Body of pancreas (tissue), 2 donors: ENCODE results near the gene MRPL22.

DNA sequence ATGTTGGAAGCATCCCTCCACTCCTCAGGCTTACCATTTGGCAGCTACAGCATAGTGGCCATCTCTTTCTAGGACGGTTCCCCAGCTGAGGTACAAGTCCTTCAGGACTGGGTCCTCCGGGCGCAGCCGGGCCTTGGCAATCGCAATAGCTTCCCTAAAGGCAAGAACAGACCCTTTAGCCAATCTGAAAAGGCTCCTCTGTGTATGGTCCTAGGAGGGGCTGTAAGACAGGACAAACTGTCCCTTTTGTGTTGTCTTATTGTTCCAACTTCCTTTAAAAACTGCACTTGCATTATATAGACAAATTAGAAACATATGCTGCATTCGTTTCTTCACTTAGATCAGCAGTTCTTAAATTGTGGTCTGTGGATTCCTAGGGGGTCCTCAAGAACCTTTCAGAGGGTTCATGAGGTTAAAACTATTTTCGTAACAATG lies 38.8 kb downstream of the GEMIN5 start:
- PRO-cap = no peak
- RAMPAGE, long total RNA, 2 experiments = no peak in any of the 2 experiments

- PRO-cap = bidirectional peak, plus-strand start at chr5:154941095, minus-strand start at chr5:154940979
- RAMPAGE, long total RNA, 2 experiments = start-site peak on the plus strand in 2 of 2 experiments, at chr5:154941091-154941103 at its widest, 27 to 86 reads per replicate
Measured at GRCh38 chr5:154940812-154941446, at the start of gene MRPL22. MRPL22 (plus strand) TSS chr5:154941073.

- PRO-cap = no peak
- RAMPAGE, long total RNA, 2 experiments = no peak in any of the 2 experiments
Measured at GRCh38 chr5:155222572-155223024, 209.0 kb downstream of the KIF4B start.

DNA sequence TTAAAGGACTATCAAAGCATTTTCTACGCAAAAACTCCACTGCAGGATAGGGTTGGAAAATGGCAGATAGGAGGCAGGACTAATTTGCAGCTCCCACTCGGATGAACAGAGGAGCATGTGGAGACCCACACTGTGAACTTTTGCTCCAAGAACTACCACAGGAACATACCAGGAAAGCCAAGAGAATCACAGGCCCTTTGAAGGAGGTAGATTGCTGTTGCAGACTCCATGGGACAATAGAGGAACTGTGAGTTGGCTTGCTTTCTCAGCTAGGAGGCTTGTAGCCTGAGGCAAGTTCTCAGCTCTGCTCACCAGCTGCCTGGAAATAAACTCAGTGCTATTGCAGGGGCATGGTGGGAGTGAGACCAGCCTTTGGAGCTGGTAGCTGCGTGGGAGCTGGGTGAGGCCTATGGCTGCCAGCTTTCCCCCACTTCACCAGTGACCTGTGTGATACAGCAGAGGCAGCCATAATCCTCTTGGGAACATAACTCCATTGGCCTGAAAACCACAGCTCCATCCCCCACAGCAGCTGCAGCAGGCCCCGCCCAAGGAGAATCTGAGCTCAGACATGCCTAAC lies 389.3 kb downstream of the KIF4B start:
- PRO-cap = no peak
- RAMPAGE, long total RNA, 2 experiments = no peak in any of the 2 experiments

DNA sequence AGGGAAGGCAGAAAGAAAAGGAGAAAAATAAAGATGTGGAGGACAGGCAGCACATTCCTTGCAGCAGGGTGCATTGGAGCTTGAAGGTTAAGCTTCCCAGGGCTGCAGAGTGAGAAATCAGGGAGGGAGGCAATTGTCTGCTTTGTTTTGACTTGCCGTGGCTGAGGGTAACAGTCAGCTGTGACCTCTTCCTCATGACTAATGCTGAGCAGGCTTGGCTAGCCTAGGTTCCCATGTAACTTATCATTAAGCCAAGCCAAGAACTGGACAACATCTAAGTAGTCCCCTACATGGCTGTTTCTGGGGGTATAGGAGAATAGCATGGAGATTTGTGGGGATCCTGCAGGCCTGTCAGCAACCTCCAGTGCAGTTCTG lies 148.9 kb downstream of the SGCD start:
- PRO-cap = no peak
- RAMPAGE, long total RNA, 2 experiments = no peak in any of the 2 experiments

DNA sequence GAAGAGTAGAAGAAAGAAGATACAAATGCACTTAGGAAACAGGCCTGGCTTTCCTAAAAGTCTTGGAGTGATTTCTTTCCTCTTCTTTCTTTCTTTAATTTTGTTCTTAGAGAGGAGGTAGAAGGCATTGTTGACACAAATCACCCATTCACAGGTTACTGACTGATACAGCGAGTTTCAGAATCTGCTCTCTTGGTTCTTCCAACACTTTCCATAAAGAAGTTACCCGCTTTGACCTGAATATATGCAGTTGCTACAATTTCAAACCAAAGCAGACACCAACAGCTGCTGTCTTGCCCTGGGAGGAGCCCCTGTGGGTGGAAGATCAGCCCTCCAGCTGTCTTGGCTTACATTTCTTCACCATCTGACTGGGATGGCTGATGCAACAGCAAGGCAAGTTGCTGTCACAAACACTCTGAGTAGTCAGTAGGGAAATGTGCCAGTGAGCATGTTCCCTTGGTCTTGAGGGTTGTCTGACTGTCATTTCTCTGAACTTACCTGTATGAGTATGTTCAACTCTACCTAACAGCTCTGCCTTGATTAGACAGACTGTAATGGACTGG lies 152.8 kb downstream of the SGCD start:
- PRO-cap = no peak
- RAMPAGE, long total RNA, 2 experiments = no peak in any of the 2 experiments

GRCh38 chr5:156913788-156914817 lies 48.9 kb downstream of the TIMD4 start:
- PRO-cap = no peak
- RAMPAGE, long total RNA, 2 experiments = no peak in any of the 2 experiments

- PRO-cap = no peak
- RAMPAGE, long total RNA, 2 experiments = no peak in any of the 2 experiments
Measured at GRCh38 chr5:156922072-156922664, 40.9 kb downstream of the TIMD4 start.

DNA sequence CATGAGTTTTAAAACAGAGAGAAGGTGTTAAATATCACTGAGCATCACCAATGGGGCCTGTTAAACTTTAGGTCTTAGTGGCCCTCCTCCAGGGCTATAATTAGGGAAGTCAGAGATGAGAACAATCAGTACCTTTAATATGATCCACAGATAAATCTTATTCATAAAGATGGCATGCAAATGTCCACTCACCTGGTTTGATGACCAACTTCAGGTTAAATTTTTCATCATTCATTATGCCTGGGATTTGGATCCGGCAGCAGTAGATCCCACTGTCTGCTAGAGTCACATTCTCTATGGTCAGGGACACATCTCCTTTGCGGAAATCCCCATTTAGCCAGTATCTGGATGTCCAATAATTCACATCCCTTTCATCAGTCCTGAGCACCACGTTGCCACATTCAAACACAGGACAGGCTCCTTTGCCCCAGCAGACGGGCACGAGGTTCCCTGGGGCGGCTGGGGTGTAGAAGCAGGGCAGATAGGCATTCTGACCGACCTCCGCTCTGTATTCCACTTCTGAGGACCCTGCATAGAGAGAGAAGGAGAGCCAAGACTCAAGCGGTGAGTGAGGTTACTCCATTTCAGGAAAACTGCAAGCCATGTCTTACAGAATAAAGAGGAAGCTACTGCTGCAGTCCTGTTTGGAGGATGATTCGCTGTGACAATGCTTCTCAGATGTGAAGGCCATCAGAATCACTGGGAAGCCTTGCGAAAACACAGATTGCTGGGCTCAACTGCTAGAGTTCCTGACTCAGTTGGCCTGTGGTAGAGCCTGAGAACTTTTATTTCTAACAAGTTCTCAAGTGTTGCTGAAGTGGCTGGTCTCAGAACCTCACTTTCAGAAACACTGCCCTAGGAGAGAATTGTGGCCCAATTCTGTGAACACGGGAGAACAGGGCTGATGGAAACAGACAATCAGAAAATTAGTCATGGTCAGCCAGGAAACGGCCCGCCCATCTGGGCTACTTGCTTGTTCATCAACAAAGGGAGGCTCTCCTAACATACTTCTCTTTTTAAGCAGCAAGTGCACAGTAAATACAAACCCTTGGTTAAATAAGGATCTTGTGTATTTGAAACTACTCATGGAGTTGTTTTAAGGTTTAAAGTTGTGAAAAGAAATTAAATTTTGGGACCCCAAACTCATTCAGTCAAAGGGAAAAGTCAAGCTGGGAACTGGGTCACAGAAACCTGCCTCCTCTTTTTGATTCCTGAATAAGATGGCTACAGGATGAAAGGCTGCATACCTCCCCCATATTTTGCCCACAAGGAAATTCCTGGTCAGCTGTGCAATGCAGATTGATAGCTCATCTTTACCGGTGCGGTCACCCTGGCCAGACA lies 1.9 kb downstream of the HAVCR2 start:
- PRO-cap = no peak
- RAMPAGE, long total RNA, 2 experiments = no peak in any of the 2 experiments

DNA sequence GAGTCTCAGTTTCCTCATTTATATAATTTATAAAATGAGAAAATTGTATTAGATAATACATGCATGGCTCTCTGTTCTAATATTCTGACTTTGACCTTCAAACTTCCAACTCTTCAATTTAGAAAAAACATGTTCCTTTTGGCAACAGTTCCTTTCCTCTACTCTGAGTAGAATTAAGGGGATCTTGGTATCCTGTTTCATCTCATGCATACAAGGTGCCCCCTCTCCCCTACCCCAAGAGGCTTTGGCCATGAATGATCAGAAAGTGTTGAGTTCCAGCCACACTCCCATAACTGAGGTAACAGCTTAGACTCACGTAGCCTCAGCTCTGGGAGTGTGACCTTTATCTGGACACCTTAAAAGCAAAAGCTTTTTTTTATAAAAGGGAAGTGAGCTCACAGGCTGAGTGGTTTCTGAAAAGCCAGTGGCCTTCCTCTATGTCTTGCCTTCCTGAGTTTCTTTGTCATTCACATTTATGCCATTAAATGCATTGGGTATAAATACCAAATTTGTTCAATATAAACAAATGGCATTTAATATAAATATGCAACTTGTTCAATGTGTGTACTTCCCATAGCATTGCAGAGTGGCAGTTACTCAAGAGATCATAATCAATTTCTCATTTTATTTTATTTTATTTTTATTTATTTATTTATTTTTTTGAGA lies 918 bp upstream of the HAVCR2 start:
- PRO-cap = no peak
- RAMPAGE, long total RNA, 2 experiments = no peak in any of the 2 experiments

GRCh38 chr5:157252655-157253120 lies 13.2 kb upstream of the CYFIP2 start:
- PRO-cap = no peak
- RAMPAGE, long total RNA, 2 experiments = no peak in any of the 2 experiments

DNA sequence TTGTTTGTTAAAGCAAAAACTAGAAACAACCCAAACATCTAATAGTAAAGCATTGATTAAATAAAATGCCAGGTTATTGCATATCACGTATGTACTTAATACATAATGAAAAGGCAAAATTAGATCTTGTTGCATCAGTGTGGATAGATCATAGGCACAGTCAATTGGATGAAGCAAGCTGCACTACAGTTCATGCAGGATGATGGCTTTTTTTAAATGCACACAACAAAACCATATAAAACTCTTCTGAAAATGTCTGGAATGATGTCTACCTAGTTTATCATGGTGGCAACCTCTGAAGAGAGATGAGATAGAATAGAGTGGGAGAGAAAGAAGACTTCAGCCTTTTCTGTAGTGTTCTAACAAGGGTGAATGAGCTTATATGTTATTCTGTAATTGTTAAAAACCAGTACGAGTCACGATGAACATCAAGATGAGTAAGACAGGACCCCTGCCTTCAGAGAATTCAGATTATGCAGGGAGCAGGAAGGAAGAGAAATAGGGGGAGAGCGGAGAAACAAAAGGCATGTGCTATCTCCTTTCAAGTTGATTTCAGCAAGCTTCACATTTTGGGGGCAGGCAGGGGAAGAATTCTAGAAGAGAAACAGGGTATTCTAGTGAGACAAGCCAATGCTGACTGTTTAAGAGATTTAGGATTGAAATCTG lies 38.4 kb upstream of the FNDC9 start:
- PRO-cap = no peak
- RAMPAGE, long total RNA, 2 experiments = no peak in any of the 2 experiments

GRCh38 chr5:157501820-157502922 lies 42.2 kb downstream of the NIPAL4 start:
- PRO-cap = no peak
- RAMPAGE, long total RNA, 2 experiments = no peak in any of the 2 experiments

DNA sequence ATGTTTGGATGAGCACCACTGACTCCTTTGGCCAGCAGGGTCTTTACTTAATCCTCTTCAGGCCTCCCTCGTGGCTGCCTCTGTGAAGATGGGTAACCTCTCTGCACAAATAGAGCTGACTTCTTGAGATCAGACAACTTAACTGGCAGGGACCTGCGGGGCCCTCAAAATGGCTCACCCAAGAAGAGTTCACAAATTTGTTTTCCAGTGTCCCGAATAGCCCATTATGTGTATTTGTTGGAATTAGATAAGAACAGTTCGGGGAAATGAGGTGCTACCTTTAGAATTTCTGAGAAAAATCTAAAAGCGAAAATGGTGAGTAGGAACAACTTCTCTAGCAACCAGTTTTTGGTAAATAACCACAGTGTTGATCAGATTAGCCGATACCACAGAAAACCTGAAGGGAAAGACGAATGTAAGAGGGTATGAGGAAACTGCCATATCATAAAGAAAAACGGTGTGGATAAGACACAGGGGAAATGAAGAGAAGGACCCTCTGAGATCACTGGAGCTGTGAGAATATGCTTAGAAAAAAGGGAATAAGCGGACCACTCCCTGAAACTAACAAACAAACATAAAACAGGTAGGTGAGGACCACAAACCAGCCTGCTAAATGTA lies 31.0 kb downstream of the ADAM19 start:
- PRO-cap = no peak
- RAMPAGE, long total RNA, 2 experiments = no peak in any of the 2 experiments

- PRO-cap = no peak
- RAMPAGE, long total RNA, 2 experiments = no peak in any of the 2 experiments
Measured at GRCh38 chr5:157561140-157561646, 14.4 kb downstream of the ADAM19 start.

DNA sequence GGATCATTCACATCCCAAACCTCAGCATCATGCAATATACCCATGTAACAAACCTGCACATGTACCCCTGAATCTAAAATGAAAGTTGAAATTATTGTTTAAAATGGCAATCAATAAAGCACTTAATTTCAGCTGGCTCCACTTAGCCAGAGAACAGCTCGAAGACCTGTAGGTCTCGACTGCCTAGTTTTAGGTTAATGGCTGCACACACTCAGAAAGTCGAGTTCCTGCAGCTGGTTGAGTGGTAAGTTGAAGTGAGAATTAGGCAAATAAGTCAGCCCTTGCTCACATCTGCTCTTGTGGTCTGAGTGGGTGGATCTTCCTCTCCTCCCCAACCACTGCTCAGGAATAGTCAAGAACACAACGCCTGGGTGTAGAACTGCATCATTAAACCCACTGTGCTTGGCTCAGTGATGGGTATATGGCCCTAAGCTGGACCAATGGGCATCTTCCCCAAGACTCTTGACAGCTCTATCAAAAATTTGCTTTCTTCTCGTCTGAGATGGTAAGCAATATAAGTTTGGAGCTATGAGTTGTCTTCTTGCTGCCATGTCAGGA lies 20.9 kb upstream of the ADAM19 start:
- PRO-cap = no peak
- RAMPAGE, long total RNA, 2 experiments = no peak in any of the 2 experiments

DNA sequence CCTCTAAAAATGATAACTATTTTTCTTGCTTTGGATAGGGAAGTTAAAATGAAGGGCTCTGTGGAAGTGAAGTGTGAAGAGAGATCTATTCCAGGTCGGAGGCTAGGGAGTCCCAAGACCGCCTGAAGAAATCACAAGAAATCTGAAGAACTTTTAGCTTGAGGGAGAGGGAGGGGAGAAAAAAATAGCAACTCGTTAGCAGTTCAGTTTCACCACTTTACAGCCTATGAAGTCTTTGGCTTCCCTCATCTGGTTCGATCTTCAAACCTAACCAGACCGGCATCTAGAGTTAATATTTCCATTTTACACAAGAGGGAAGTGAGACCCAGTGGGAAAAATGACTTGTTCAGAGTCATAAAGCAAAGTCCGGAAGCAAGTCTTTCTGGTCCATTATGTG lies 865 bp upstream of the C5orf52 start:
- PRO-cap = no peak
- RAMPAGE, long total RNA, 2 experiments = no peak in any of the 2 experiments

DNA sequence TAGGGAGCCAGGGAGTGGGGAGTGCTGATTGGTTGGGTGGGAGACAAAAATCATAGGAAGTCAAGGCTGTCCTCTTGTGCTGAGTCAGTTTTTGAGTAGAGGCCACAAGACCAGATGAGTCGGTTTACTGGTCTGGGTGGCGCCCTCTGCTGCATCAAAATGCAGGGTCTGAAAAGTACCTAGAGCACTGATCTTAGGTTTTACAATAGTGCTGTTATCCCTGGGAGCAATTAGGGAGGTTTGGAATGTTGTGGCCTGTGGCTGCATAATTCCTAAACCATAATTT lies 59.0 kb upstream of the CLINT1 start:
- PRO-cap = no peak
- RAMPAGE, long total RNA, 2 experiments = no peak in any of the 2 experiments

DNA sequence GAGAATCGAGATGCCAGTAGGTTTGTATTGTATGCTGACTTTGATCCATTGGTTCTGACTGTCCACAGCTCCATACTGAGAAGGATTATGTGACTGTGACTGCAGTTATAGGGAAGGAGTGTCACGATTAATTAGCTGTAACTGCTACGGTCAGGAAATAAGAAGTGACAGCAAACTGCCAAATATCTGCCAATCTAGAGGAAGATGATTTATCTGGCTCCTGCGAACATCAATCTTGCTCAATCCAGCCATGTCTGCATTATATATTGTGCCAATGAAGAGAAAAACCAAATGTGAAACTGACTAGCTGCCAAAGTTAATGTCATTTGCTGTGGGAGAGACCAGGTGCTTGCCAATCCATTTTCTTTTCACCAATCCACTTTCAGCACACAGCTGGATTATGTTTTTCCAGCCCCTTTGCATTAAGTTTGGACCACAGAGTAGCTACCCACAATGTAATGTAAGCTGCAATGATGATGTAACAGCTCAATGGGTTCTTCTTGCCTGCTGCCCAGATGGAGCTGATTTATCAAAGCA lies 61.1 kb upstream of the CLINT1 start:
- PRO-cap = no peak
- RAMPAGE, long total RNA, 2 experiments = no peak in any of the 2 experiments

DNA sequence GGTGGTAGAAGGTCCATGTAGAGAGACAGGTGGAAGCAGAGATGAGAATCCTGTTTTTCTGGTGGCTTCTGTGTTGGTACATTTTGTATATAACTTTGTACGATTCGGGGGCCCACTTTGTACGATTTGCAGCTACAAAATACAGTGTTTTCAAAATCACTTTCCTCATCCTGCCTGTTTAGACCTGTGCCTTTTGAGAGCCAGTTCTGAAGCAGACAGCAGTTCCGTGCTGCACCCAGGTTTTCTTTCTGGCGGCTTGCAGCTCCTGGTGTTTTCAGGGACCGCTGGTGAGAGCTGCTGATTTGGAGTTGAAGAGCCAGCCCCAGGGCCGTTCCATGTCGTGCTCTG lies 135.8 kb upstream of the CLINT1 start:
- PRO-cap = no peak
- RAMPAGE, long total RNA, 2 experiments = no peak in any of the 2 experiments